SJCRH30 (cell line): ENCODE measurements around the genes BLOC1S2 and SEC31B.

DNA sequence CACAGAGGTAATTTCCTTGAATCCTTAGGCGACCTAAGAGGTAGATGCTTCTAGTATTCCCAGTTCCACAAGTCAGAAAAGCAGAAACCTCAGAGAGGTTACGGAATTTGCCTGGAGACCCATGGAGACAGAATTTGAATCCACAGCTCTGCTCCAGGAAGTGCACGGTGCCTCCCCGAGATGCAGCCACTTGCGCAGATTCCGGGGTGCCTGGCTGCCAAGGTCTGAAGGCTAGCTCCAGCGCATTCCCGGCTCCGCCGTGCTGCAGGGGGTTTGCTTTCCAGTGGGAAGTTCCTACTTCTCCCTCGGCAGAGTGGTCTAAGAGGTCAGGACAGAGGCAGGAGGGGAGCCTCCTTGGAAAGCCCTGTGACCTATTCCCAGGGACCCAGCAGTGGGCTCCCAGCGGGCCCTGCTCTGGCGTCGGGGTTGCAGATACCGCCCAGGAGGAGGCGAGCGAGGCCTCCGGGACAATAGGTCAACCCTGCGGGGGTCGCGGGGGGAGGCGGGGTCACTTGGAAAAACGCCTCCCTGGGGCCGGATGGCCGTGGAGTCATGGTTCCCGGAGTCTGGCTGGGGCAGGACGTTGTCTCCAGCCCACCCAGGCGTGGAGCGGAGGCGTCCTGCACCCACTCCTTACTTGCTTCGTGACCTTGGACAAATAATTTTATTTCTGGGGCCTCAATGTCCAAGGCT, 10.0 kb upstream of the NKX2-3 start:
- RAMPAGE, long total RNA = no peak

DNA sequence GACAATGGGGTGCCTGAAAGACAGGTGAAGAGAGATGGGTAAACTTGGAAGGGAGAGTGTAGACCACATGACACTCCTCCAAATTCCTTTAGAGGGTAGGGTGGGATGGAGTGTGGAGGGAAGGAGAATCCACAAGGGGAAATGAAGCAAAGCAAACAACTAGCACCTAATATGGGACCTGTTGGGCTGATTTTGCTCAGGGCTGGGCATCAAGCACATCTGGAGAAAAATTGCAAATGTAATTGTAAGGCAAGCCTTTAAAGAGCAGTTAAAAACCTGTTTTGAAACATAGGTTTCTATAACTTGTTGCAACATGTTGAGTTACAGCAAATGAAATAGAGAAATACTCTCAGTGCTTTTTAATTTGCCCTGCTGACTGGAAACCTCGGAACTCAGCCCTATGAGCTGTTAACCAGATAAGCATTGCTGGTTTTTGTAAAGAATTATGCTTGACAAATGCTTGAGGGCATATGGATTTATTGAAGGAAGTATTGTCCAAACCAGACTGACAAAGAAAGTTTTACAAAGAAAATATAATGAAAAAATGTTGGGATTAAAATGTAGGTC, 2.7 kb upstream of the ENTPD7 start:
- RAMPAGE, long total RNA = no peak

GRCh38 chr10:99921803-99922623, 87.7 kb downstream of the DNMBP start:
- RAMPAGE, long total RNA = no peak

GRCh38 chr10:99926410-99927432, 83.0 kb downstream of the DNMBP start:
- RAMPAGE, long total RNA = no peak

GRCh38 chr10:100010374-100010846, 663 bp upstream of the DNMBP start:
- RAMPAGE, long total RNA = no peak

DNA sequence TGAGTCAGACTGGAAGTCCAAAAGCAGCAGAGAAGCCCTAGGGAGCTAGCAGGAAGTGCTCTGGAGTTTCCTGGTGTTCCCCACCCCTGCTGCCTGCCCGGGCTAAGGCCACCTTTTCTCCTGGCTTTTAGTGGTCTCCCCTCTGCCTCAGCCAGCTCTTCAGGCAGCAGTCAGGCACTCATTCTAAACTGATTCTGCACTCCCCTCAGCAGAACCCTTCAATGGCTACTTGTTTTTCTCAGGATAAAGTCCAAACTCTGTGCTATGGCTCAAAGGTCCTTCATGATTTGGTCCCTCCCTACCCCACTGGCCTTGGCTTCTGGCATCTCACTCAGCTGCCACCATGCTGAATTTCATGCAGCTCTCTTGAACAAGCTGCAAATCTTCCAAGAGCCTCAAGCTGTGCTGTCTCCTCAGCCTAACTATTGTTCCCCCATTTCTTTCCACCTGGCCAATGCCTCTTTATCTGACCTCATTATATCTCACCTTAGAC, 28.9 kb upstream of the DNMBP start:
- RAMPAGE, long total RNA = no peak

DNA sequence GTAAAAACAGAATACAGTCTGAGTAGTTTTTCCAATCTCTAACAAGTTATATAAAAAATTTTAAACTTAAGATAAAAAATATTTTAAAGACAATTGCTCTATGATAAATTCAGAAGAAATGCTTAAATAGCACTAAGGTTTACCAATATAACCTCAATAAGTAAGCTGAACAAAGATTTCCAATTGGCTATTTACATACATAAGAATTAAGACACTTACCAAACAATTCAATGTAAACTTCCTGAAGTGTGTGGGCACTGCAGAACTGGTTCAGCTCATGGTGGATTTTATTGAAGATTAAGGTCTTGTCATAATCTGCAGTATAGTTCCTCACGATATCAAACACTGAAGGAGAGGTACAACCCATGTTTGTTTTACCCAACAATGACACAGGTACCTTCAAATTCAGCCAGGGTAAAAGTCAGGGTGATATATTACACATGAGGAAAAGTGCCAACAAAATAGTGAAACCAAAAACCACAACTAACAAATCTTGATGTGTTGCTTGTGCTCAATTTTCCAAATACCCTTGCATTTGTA, 10.0 kb downstream of the ERLIN1 start:
- RAMPAGE, long total RNA = no peak

DNA sequence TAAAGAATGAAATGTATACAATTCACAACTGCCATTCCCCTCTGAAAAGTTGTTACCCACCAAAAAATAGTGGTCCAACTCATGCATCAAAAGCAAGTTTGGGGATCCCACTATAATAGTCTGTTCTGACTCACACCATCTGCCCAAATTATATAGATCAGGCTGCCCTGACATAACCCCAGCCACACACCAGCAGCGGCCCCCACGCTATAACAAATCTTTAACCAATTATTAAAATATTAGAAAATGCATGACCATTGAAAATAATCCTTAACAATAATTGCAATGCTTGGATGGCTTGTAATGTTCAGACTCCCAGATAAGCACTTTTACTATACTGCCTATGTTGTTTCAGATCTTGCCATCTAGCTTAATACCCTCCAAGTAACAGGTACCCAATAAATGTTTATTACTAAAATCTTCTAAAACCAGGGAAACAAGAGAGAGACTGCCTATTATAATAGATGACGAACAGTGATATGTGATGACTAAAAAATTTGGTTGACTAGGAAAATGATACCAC, 1.8 kb upstream of the ERLIN1 start:
- RAMPAGE, long total RNA = no peak

GRCh38 chr10:100286539-100287369, at the start of gene BLOC1S2:
Gene BLOC1S2 (minus strand): TSS chr10:100286680.
- RAMPAGE, long total RNA = start-site peak on the minus strand at chr10:100286668-100286681, 773 and 83 reads in 2 replicates

DNA sequence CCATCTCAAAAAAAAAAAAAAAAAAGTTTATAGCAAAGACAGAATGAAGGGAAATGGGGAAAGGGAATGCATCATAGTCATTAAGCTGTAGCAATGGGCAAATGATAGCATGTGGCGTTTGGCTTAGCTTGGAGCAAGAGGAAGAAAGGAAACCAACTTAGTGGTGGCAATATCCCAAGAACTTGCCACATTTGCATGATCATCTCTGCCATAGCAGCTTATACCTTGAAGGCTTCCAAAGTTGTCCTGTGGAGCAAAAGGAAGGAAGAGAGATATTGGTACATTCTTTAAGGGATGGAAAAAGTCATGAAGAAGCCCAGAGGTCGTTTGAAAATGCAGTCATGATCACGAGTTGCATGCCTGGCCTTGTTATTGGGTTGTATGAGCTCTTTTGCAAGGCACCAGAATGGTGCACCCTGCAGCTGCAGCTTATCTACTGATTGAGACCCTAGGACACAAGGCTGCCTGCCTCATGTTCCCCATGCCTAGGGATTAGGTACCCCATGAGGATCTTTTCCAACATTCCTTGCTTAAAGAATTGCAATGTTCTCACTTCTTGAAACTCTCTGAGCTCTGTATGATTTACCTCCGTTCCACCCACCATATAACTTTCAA, 6.7 kb downstream of the SCD start:
- RAMPAGE, long total RNA = no peak

GRCh38 chr10:100518873-100520311, at the start of gene SEC31B:
Gene SEC31B (minus strand): TSS chr10:100519861.
- RAMPAGE, long total RNA = no peak

DNA sequence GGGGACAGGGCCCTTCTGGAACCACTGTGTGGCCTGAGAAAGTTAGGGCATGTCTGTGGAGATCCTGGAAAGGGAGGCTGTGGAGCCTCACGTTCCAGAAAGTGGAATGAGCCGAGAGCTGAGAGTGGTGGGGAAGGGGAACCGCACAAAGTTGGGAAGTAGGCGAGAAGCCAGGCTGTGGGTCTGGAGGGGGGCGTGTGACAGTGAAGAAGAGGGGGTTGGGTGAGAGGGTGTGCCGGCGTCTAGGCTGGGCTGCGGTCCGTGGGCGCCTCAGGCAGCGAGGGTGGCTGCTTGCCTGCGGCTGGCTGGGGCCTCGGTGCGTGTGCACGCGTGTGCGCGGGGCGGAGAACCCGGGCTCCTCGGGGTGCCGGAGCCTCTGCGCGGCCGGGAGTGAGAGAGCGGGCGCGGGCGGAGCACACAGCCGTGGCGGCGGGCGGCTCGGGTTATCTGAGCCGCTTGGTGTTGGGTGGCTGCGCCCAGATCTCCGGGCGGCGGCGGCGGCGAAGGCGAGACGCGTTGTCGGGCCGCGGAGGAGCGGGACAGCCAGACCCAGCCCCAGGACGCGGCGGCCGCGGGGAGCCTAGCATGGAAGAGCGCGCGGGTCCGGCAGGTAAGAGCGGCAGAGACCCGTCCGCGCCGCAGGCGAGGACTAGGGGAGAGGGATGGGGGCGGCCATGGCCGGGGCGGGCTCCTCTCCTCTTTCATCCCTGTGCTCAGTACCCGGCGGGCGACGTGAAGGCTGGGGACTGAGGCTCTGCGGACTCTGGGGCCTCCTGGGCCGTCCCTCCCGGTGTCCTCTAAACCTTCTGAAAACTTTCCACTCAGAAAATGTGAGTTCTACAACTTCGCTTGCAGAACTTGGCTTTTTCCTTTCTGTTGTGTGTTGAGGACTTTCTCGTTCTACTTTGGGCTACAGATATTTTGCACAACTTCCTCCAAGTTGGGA, 10.0 kb upstream of the PAX2 start:
- RAMPAGE, long total RNA = no peak

DNA sequence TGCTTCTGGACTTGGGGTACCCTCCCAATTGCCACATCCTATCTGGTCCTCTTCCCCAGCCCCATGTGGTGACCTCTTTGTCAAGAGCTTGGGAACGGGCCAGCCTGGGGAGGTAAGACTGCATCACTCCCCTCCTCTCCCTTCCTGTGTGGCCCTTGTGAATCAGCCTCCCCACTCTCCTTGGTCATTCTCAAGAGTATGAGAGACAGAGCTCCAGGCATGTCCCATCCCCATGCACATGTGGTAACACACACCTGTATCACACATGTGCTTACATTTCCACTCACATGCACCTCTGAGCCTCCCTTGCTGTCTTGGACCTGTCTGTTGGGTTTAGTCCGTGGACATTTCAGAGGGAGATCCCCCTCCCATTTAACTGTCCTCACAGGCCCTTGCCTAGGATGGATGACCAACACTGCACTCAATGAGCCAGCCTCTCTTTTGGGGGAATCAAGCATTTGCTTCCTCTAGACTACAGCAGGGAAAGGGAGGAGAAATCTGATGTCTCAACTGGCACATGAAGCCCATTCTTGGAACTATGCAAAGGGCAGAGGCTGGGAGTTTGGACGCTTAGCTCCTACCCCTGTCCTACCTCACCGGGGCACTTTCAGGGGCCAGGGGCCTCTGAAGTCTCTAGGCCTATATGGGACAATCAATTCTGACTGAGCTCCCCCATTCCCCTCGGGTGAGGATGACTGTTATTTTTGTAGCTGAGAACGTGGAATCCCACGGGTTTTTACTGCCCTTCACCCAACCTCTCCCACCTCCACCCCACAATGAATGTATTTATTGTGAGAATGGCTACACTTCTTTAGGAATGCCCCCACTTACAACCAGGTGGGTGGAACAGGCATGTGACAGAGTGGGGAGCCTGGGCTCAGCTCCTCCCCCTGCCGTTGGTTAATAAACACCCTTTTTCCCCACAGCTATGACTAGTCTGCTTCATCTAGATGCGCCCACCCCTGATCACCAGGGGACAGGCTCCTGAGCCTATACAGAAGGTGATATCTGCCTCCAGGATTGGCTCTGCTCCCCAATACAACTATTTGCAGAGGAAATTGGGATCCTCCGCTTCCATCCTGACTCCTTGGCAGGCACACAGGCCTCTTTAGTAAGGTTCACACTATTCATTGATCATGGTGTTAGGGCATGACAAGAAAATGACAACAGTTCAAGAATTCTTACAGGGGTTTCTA, 2.2 kb downstream of the MRPL43 start:
- RAMPAGE, long total RNA = no peak

DNA sequence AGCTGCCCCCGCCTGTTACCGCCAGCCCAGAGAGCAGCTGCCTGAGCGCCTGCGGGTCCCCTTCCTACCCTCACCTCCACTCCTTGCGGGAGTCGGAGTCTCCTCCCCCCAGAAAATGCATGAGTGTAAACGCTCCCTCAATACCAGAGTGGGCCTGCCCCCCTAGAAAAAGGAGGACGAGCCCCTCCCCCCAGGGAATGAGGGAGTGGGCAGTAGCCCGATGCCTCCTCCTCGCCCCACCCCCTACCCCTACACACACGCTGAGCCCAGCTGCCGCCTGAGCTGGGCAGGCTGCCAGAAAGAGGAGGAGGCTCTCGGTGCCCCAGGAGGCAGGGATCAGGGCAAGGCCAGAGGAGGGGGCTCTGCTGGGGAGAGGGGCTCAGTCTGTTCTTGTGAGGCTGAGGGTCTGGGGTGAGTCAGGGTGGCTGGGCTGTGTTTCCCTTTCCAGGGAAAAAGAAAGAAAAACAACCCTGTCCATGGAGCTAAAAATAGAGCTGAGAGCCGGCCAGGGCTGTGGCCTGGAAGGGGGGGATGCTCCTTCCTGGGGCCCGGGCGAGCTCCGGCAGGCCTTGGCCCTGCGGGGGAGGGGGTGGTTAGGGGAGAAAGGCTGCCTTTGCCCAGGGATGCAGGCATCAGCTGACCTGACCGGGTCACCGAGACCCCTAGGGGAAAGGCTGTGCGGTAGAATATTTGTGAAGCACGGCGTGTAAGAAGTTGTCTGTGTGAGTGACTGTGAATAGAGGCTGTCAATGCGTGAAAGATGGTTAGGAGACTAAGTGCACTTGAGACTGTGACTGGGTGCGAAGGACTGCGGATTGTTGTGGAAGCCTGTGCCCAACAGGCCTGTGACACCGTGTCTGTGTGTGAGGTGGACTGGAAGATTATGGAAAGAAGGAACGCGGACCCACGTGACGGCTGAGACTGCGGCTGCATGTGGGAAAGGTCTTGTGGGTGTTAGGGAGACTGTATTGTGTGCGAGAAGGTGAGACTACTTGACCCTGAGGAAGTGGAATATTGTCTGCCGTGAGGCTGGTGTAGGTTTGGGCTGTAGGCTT, 1.3 kb upstream of the LZTS2 start:
- RAMPAGE, long total RNA = start-site peak on the plus strand centred at position 339 of the sequence, 141 bp wide, 186 and 68 reads in 2 replicates; start-site peak on the plus strand centred at position 668 of the sequence, 177 bp wide, 70 and 23 reads in 2 replicates

DNA sequence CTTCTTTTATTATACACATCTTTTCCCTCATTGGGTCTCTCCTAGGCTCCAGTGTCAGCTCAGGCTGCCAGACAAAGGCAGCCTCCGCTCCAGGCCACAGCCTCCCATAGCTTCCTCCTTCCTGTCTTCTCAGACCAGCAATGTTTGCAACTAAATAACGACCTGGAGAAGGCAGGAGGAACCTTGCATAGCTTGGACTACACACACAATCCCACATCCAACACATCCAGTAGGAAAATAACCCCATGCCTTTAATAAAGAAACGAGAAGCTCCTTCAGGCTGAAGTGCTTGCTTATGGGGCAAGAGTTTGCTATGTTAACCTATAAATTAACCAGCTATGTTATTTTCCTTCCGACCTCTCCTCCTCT, 12.4 kb downstream of the SFXN3 start:
- RAMPAGE, long total RNA = no peak

- RAMPAGE, long total RNA = no peak
Observed at GRCh38 chr10:101134833-101135525, 3.9 kb downstream of the TLX1 start.

DNA sequence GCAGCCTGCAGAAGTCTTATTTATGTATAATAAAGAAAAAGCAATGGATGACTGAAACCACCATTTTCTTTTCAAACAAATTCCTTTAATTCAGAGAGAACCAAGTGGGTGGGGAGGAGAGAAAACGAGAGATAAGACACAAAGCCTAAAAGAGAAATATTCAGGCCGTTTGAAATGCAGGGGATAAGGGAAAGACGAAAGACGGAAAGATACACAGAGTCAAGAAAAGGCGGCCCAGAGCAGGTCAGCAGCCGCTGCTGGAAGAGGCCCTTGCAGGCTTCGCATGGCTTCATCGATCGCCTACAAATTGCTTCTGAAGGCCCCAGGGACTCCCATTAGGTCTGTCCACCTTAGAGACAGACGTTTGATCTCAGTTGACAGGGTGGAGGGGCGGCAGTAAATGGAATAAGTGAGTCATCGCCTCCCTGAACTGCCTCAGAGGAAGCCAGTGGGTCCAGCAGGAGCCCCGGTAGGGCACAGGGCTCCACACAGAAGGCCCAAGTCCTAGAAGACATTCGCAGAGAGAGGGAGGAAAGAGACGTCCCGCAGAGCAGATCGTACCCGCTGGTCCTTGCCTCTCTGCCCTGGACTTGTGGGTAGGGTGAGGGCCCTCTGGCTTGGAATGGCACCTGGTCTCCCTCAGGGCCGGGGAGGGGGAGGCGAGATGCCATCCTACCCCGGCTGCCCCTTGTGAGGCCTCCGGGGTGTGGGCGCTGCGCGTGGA, 4.8 kb downstream of the TLX1 start:
- RAMPAGE, long total RNA = no peak

DNA sequence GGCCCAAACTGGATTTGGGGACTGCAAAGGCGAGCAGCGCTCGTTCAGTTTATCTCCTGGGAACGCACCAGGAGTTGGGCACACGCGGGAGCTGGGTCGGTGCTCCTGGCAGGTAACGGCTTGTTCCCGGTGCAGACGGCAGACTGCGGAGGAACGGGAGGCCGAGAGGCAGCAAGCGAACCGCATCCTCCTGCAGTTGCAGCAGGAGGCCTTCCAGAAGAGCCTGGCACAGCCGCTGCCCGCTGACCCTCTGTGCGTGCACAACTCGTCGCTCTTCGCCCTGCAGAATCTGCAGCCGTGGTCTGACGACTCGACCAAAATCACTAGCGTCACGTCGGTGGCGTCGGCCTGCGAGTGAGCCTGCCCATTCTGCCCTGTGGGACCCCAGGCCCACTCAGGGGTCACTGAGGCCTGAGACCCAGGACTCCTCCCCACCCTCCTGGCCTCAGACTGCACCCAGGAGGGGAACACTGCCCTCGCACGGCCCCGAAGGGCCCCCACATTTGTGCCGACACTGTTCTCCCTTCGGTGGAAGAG, 5.5 kb downstream of the TLX1 start:
- RAMPAGE, long total RNA = no peak

GRCh38 chr10:101221417-101221925, 7.8 kb downstream of the LBX1 start:
- RAMPAGE, long total RNA = no peak

- RAMPAGE, long total RNA = no peak
Observed at GRCh38 chr10:101510815-101511091, 77.3 kb downstream of the POLL start.